Bronchus fibroblast of lung (primary cell): ENCODE measurements around a stretch of chr10.

DNA sequence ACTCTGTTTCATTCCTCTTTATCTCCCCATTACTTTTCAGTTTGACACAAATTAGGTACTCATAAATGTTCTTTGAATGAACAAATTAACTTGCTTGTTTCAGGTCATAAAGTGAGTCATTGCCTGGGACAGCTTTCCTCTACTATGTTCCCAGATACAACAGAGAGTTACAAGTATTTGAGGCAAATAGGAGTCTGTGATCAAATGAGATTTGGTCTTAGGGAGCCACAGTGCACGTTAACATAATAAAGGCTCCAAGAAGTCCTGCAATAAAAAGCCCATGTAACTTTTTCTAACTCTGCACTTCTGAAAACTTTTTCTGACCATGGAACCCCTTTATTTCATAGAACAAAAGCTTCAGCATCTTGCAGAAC lies 102.4 kb upstream of the HABP2 start:
- RAMPAGE, long total RNA, result no peak

DNA sequence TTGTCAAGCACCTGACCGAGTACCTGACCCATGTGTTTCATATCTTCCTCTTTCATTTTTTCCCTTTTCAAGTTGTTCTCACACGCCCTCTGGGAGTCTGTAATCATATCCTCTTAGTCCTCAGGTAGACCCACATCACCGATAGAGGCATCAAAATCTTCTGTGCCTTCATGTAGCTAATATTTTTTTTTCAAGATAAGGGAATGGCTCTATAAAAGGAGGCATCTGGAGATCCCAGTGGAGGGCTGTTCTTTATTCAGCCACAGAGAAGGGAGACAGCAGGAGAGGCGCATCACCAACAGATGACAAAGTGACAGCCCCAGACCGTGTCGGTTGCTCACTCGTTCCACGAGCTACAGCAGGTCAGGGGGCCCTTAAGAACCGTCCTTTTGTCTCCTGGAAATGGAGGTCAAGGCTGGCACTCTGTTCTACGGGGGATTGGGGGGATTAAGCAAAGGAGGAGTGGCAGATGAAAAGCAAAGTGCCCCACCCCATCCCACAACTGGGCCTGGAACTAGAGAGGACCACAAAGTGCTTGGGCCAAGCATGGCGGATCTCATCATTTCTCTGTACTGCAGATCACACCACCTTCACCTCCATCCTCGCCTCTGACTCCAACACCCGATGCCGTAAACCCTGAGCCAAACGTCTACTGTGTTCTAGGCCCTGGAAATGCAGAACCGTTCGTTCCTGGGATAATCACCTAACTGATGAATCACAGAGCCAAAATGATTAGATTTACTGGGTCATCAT lies 40.2 kb downstream of the HABP2 start:
- RAMPAGE, long total RNA, result no peak

DNA sequence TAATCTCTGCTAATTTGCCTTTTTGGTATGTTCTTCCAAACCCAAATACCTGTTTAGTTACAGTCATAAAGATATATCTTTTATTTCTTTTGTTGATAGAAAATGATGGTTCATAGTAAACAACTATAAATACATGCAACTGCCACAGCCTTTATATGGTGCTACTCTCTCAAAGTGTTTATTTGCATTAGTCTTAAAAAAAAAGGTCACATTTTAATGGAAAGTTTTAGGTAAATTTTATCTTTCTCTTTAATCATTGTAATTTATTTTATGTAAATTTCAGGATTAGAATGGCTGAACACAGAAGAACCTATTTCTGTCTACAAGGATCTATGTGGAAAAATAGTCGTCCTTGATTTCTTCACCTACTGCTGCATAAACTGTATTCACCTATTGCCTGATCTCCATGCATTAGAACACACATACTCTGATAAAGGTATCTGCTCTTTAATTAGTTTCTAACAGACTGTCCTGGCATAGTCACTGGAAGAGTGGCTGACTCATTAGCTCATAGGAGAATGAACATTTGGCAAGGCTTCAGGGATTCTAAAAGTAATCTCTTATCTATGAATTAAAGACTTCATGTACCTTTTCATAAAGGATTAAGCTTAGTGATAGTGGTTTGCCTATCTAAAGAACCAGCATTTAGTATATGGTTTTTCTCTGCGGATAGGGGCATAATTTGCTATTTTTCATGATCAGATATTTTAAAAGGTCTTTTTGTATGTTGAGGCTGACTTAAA lies 4.0 kb downstream of the NHLRC2 start:
- RAMPAGE, long total RNA, result no peak

DNA sequence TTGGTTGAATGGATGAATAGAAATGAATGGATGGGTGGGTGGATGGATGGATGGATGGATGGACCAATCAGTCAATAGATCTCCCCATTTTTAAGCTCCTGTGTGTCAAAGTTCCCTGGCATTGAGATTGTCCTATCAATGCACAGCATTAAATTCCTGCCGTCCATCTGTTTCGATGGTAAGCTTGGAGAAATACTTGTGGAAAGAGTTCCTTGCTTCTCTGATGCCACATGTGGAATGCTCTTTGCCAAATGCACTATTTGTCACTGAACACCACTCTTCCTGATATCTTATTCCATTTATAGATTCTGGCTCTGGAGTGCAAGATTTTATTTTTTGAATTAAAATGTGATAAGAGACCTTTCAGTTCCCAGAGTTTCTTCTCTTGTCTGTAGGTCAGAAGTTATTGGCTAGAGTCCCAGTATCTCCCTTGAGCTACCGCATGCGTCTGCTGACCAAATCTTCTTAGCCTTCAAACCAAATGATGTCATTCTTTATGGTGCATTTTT lies 20.6 kb upstream of the ADRB1 start:
- RAMPAGE, long total RNA, result no peak

GRCh38 chr10:114066465-114067233 lies 23.0 kb downstream of the ADRB1 start:
- RAMPAGE, long total RNA, result no peak

DNA sequence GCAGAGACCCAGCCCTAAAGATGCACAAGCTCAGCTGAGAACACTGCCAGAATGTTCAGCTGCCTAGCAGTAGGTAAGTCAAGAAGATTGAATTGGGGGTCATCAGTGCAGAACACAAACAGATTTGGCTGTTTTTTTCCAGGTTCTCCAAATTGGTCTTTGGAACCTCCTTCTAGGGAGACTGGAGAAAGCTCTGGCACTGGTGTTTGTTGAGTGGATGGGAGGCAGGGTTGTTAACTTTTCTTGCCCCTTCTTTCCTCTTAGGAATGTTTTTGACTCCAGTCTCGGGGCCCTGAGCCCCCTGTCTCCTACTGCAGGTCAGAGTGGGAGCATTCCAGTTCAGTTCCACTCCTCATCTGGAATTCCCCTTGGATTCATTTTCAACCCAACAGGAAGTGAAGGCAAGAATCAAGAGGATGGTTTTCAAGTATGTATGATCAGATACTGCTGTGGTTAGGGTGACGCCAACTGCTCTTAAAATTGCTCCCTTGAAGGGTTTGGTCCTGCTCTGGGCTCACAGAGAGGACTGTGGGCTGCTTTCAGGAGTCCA lies 21.9 kb downstream of the VWA2 start:
- RAMPAGE, long total RNA, result no peak

DNA sequence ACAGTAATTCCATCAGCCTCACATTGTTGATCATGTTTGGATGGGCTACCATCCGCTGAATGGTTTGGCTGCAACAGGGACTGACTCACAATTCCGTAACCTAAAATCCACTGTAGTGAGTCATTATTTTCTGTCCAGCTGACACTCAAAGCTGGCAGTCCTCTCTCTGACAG lies 32.7 kb downstream of the VWA2 start:
- RAMPAGE, long total RNA, result no peak

- RAMPAGE, long total RNA, result no peak
Observed at GRCh38 chr10:114303927-114304522, 65.0 kb downstream of the VWA2 start.

- RAMPAGE, long total RNA, result no peak
Observed at GRCh38 chr10:114427003-114427365, 22.7 kb upstream of the AFAP1L2 start.

- RAMPAGE, long total RNA, result no peak
Observed at GRCh38 chr10:114427430-114428048, 23.2 kb upstream of the AFAP1L2 start.

- RAMPAGE, long total RNA, result no peak
Observed at GRCh38 chr10:114517618-114518489, 113.6 kb upstream of the AFAP1L2 start.

GRCh38 chr10:114518552-114518968 lies 114.3 kb upstream of the AFAP1L2 start:
- RAMPAGE, long total RNA, result no peak

- RAMPAGE, long total RNA, result no peak
Observed at GRCh38 chr10:114647340-114647873, 10.7 kb downstream of the ABLIM1 start.

DNA sequence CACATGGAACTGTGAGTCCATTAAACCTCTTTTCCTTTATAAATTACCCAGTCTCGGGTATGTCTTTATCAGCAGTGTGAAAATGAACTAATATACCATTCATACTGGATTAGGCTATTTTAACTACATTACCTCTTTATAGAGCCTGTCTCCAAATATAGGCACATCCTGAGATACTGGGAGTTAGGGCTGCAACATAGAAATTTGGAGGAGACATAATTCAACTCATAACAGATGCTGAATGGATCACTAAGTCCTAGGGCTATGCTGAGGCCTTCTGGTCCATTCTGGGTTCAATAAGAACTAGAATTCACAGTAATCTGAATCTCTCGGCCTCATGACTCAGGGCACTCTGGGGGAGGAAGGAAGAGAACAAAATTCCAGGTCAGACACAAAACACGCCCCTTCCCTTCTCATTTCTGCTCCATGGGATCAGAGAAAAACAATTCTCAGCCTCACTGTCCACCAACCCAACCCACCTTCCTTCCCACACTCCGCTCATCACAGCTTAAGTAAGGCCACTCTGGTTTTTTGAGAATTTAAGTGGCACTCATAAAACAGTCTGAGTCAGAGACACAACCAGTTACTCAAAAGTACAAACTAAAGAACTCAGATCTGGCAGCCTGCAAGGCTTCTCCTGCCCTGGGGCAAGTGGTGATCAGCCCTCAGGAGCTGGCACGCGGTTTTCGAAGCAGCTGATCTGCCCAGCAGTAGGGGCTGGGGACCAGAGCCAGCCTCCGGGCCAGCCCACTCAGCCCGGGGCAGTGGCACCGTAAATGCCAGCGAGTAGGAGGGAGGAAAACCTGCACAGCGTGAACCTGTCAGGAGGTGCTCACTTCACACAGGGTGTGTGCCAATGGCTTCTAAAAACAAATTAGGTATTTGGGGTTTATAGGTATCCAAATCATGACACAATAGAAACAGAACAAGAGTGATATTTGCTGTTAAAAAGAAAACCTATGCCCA lies 38.9 kb upstream of the ABLIM1 start:
- RAMPAGE, long total RNA, result no peak

DNA sequence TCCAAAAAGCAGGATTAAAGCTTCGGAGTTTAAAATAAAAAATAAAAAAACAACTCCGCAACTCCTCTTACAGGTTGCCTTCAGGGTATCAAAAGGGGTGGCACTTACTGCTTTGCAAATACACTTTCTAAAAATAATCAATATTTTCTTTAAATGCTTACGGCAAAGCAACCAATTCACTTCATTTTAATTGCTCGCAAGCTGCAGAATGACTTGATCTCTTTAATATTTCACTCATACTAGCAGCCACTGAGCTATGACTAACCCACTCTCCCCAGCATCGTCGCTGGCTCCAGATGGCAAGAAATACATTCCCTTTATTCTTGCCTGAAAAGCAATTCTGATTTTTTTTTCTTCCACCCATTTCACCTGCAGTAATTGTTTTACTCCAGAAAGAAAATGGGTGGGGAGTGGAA lies 54.4 kb upstream of the FHIP2A start:
- RAMPAGE, long total RNA, result no peak

- RAMPAGE, long total RNA, result no peak
Observed at GRCh38 chr10:114864226-114864791, 42.7 kb downstream of the FHIP2A start.

GRCh38 chr10:115001393-115002422 lies 63.7 kb downstream of the TRUB1 start:
- RAMPAGE, long total RNA, result no peak

DNA sequence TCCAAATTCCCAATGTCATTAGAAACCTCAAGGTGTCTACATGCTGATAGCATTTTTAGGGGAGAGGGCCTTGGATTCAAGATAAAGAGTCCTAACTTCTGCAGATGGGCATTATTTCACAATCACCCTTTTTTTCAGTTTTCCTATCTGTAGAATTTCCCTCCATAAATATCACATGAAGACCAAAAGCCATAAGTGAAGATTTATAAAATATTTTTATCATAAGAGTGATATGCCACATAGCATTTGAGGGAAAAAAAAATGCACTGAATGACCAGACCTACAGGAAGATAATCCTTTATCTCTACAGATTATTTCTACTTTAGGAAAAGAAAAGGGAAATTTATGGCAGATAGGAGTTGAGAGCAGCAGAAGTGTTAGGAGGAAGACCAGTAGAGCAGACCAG lies 444.1 kb downstream of the GFRA1 start:
- RAMPAGE, long total RNA, result no peak

DNA sequence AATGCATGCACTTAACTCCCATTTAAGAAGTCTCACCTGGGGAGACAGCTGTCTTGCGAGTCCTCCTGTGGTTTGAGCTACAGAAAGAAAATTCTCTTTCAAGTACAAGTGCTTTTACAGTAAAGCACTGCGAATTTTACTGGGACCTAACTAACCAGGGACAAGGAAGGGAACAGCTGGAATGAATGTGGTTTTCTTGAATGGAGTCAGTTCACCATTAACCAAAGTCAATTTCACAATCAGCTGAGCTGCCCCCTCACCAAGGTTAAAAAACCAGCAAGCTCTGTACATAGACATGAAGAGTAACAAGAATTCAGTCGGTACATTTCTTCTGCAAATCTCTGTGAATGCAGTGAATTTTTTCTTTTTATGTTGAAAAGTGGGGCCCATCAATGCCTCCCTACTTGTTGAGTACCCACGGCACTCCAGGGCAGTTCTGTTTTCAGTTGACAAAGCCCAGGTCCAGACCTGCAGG lies 56.3 kb downstream of the GFRA1 start:
- RAMPAGE, long total RNA, result no peak

GRCh38 chr10:116270410-116271816 lies 2.1 kb downstream of the GFRA1 start:
- RAMPAGE, long total RNA, result no peak